LHCN-M2 (cell line): Measurements from ENCODE around the genes COPS8 and PRLH.

- RAMPAGE, long total RNA, result no peak
Measured at GRCh38 chr2:236823020-236823791, 253.6 kb downstream of the ACKR3 start.

DNA sequence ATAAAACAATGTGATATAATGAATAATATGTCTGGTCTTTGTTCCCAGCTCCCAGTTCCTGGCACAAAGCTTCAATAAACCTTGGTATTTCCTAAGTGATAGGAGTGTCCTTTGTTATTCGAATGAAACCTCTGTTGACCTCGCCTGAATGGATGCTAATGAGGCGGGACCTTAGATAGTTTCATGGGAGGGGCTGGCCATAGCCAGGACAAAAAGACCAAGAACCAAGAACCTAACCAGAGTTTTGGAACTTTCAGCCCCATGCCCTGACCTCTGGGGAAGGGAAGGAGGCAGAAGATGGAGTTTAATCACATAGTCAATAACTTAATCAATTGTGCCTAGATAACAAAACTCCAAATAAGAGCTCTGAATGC is 257.6 kb upstream of the COPS8 start:
- RAMPAGE, long total RNA, result no peak

GRCh38 chr2:236887598-236887976 is 198.1 kb upstream of the COPS8 start:
- RAMPAGE, long total RNA, result no peak

DNA sequence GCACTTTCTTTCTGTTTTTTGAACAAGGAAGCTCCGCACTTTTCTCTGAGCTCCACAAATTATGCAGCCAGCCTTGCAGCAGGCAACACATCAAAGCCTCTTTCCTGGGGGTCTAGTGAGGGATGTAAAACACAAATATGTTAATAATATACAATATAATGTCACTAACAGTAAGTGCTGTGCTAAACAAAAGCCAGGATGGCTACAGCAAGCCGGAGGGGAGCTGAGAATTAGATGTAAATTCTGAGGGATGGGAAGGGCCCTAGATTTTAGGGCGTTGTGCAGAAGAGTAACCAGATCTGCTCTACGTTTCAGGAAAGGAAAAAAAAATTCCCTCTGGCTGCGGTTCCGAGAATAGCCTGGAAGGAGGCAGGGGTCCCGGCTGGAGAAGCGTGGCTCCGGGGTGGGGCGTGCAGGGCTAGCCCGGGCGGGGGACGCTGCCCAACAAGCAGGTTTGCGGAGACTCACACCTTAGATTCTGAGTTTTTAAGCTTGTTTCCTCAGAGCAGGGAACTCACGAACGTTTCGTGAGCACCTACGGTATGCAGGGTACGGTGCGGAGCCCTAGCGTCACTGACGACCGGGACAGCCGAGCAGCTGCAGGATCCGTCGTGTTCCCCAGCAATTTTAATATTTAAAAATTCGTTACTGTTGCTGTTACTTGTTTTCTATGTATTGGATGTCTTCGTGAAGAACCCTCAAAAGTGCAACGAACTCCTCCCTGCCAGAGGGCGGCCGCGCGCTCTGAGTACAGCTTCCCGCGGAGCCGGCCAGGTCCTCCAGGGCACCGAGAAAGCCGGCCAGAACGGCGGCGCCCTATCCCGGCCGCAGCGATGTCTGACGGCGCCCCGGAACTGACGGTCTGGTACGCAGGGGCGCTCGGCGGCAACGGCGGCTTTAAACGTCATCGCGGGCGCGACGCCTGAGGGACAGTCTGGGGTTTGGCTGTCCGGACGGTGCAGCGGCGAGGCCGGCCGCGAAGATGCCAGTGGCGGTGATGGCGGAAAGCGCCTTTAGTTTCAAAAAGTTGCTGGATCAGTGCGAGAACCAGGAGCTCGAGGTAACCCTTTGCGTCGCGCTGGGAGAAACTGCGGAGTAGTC is at the start of gene COPS8:
COPS8 (plus strand) TSS at position 907 of the 1,101 bp plus-strand sequence.
- RAMPAGE, long total RNA, result start-site peak on the plus strand centred at position 952 of the sequence, 51 bp wide, 557 reads

- RAMPAGE, long total RNA, result no peak
Measured at GRCh38 chr2:237289144-237289647, 124.8 kb downstream of the COL6A3 start.

- RAMPAGE, long total RNA, result no peak
Measured at GRCh38 chr2:237290961-237291991, 122.7 kb downstream of the COL6A3 start.

GRCh38 chr2:237357720-237358144 is 56.2 kb downstream of the COL6A3 start:
- RAMPAGE, long total RNA, result no peak

DNA sequence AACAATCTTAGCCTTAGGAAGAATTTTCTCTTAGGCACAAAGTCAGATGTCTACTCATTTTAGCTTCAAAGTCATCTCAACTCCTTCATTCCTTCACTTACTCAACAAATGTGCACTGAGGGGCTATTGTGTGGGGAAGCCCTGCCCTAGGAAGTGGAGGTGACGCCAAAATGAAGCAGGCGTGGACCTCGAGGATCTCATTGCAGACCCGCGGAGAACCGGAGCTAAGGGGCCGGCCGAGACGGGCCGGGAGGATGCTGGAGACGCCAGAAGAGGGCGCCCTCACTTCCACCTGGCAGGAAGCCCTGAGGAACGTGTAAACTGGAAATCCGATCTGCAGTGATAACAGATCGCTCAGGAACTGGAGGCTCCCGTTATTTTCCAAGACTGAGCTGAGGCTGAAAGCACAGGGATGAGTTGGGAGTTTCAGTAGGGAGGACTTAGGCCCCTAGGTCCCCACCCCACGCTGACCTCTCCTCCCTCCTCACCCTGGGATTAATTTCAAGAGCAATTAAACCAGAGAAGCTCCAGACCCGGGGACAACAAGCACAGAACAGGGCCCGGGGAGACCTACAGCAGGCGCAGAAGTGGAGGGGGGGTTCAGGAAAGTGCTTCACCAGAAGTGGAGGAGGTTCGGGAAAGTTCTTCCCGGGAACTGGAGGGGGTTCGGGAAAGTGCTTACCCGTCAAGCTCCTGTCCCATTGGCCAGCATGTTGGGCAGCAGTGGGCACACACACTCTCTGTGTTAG is 7.7 kb upstream of the COL6A3 start:
- RAMPAGE, long total RNA, result no peak

DNA sequence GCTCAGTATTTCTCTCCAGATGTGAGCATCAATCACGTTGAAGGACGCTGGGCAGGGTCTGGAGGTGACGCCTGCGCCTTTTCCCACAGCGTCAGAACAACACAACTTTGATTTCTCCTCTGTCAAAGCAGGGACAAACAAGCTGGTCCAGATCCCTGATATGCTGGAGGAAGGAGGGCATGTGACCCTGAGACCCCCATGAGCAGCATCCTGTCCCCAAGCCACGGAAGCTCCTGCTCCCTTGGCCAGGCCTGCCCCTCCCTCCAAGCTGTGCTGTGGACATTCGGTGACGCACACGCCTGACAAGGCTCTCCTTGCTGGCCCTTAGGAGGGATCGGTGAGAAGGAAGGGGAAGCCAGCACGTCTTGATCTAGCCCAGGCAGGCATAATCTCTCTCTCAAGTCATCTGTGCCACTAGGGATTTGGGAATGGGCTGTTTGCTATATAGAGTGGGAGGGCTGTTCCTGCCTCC is 11.3 kb downstream of the MLPH start:
- RAMPAGE, long total RNA, result no peak

DNA sequence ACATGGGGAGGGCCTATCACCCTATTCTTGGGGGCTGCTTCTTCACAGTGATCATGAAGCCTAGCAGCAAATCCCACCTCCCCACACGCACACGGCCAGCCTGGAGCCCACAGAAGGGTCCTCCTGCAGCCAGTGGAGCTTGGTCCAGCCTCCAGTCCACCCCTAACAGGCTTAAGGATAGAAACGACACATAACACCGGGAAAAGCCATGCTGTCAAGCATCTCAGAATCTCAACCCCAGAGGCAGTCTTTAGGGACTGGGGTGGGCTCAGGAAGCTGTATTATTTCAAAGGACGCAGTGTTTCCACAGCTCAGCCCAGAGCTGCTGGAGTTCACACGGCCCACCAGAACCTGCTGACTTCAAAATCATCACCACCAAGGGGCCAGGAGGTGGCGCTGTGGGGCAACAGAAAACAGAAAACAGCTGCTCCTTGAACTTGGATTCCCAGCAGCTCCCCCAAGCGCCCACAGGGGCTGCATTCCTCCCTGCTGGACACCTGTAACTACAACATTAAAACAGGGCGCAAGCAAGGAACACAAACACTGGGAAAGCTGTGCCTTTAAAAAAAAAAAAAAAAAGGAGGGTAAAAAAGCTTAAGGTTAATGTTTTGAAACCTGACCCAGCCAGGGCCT is 25.6 kb downstream of the MLPH start:
- RAMPAGE, long total RNA, result no peak

DNA sequence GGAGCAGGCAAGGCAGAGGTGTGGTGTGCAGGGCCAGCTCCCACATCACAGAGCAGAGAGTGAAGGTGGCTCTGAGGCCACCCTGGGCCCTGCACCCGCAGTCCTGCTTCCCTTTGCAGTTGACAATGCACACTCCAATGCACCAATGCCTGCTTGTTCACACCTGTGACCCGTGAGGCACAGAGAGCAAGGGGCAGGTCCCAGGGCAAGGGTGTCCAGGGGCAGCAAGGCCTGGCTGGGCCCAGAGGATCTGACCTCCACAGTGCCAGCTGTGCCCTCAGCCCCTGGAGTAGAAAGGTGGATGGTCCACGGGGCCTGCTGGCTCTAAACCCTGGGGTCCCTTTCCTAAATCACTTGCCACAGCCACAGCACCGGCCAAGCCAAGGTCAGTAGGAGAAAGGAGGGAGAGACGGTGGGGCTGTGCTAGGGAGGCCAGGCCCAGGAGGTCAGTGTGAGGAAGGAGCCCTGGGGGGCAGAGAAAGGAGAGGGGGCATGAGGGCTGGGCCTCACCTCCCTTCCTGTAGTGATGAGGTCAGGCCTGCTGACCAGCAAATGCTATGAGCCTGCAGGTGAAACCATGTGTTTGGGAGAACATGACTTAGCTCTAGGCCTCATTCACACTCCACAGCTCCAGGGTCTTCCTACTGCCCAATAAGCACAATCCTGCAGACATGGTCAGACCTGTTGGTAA is 29.0 kb downstream of the MLPH start:
- RAMPAGE, long total RNA, result no peak

DNA sequence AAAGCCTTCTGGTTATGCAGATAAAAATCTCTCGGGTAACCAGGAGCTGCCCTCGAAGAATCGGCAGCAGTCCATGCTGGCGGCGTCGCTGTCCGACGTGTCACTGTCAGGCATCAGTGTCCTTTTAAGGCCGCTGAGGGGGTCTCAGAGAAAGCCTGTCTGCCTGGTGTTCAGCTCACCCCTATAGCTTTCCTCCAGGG is 28.0 kb upstream of the PRLH start:
- RAMPAGE, long total RNA, result no peak

DNA sequence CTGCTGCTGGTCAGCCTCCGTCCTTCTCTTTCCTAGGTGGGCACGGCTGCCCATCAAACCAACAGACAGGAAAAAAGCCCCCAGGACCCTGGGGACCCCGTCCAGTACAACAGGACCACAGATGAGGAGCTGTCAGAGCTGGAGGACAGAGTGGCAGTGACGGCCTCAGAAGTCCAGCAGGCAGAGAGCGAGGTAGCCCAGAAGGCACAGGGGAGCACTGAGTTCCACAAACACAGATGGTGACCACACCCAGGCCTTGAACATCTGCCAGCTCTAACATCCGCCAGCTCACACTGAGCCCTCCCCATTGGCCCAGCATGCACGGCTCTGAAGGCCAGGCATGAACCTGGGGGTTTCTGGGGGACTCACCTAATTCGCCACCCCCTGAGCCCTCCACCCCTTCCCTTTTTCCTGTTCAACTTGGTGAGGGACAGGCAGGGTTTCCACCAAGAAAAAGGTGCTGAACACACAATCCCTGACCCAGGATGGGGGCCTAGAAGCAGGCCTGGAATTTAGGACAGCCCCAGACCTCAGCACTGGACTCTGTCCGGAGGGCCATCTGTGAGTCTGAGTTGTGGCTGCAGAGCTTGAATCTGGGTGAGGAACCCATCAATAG is 25.5 kb upstream of the PRLH start:
- RAMPAGE, long total RNA, result no peak

GRCh38 chr2:237546384-237546935 is 19.9 kb upstream of the PRLH start:
- RAMPAGE, long total RNA, result no peak

- RAMPAGE, long total RNA, result no peak
Measured at GRCh38 chr2:237566426-237566696, at the start of gene PRLH. Gene PRLH (plus strand): TSS chr2:237566574.

GRCh38 chr2:237572872-237573289 is 6.5 kb downstream of the PRLH start:
- RAMPAGE, long total RNA, result no peak

DNA sequence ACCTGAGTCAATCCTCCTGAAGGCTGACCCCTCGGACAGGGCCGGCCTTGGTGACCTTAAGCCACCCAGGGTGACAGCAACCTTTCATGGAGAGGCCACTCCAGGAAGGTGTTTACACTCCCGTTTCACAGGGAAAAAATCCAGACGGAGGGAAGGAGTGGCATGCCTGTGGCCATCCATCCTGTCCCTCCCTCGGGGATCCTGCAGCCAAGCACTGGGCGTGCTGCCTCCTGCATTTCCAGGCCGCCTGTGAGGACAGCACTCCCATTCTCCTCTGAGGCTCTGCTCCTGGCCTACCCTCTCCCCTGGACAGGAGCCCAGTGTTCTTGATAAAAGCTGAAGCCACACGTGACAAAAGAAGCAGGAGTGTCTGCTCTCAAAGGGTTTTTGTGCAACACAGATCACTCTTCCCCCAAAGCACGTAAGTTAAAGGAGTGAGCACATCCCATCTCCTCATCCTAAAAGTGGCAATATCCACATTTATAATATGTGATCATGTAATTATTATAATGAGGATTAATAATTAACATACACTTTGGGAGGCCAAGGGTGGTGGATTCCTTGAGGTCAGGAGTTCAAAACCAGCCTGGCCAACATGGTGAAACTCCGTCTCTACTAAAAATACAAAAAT is 8.1 kb downstream of the RAB17 start:
- RAMPAGE, long total RNA, result no peak

GRCh38 chr2:237601420-237602317 is 11.1 kb upstream of the RAB17 start:
- RAMPAGE, long total RNA, result no peak

DNA sequence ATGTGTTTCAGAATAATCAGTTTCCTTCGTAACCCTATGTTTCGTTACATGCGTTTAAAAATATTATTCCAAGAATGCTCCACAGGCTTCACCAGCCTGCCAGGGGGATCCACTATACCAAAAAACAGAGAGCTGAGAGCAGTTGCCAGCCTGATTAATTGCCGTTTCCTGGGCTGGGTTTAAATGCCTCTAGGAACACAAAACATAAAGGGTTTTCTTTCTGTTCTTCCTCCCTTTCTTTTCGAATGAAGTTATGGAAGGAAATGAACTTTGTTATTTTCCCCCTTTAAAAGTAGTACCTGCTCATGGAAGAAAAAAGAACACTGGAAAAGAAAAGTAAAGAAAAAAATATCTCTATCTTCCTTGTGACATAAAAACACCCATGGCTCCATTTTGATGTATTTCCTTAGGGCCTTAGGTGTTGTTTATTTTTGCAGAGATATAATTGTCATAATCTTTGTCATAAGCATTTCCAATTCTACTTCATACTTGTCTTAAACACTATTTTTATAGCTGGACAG is 48.1 kb downstream of the LRRFIP1 start:
- RAMPAGE, long total RNA, result no peak

- RAMPAGE, long total RNA, result no peak
Measured at GRCh38 chr2:237690853-237691987, 63.8 kb downstream of the LRRFIP1 start.